GM12892 (cell line): ENCODE measurements around the gene GALNT2.

GRCh38 chr1:229109321-229109804 lies 161.5 kb upstream of the RAB4A start:
- RRBS, result no CpG with 5 or more reads among the region's 7 CpGs

DNA sequence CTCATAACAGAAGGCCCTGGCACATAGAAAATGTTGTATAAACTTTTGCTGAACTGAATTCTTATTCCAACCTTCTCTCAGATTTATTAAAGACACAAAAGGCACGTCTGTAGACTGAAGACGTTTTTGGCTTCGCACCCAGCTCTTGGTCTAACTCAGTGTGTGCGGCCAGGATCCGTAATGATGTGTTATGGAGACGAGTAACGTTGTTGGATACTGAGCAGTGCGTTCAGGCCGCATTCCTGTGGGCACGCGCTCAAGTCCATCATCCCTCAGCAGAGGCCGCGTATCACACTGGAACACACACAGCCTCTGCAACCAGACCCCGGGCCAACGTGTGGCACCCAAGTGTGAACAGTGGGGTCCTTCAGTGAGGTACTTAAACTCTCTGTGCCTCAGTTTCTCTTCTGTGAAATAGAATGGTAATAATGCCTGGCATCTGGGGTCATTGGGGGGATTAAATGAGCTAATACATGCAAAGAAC lies 154.7 kb upstream of the RAB4A start:
- RRBS, result no CpG with 5 or more reads among the region's 15 CpGs

- RRBS, result no CpG with 5 or more reads among the region's 19 CpGs
Measured at GRCh38 chr1:229117593-229118576, 153.0 kb upstream of the RAB4A start.

- RRBS, result no CpG with 5 or more reads among the region's 9 CpGs
Measured at GRCh38 chr1:229223391-229224013, 47.4 kb upstream of the RAB4A start.

DNA sequence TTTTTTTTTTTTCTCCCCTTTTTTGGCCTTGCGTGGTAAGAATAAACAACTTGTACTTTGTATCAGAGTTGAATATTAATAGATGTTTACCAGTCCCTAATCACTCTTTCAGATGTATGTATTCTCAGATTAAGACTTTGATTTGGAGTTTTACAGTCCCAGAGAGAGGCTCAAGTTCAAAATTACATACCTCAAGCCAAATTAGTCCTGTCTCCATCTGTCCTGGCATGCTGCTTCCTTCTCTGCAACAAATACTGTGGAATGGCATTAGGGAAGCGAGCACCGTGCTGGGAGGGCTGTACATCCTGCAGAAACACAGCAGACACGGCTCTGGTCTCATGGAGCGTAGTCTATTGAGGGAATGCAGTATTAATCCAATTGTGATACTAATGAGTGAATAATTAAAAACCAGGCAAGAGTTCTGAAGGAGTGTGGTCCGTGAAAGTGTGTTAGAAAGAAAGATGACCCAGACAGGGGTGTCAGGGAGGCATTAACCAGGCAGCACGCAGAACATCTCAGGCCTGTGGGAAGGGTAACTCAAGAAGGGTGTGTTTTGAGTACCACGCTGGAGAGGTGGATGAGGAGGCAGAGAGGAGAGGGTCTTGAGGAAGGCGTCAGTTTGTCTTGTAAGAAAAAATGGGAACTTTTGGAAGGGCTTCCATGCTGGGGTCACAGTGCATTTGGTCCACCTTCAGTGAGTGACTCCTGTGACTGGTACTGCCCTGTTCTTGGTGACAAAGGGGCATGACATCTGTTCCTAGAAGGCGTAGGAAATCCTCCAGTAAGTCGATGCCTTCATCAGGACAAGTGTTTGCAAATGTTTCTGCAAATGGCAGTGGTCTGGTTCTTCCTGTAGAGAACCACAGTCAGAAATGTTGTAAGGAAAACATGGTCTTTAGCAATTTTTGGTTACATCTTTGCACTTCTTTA lies 1.5 kb downstream of the RAB4A start:
- RRBS, result no CpG with 5 or more reads among the region's 11 CpGs

DNA sequence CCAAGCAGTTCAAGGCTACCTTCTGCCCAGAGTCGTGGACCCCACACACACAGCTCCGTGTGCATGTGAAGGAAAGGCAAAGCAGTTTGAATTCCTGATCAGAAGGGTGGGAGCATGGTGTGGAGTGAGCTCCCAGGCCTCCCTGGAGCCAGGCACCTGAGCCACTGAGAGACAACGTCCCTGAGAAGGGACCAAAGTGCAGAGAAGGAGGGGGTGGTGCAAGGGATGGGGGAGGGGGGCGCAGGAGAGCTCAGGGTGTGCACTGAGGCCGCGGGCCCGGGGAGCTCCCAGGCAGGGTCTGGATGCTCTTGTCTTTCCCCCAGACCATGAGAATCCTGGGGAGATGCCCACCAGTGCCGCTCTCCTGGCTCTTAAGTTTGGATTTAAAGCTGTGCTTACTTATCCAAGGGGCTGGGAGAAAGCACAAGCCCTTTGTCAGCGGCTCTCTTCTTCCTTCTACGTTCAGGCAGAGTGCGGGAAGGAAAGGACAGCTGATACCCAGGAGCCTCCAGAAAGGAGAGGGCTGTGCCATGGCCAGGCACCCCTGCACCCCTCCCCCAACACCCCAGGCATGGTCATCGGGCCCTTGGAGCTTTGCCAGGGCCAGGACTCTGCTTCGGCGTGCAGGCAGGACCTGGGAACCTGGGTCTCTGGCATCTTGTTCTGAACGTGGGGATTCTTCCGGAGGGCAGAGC lies 24.1 kb downstream of the ACTA1 start:
- RRBS, result 82% methylated on average over 1 of the region's 16 CpGs

DNA sequence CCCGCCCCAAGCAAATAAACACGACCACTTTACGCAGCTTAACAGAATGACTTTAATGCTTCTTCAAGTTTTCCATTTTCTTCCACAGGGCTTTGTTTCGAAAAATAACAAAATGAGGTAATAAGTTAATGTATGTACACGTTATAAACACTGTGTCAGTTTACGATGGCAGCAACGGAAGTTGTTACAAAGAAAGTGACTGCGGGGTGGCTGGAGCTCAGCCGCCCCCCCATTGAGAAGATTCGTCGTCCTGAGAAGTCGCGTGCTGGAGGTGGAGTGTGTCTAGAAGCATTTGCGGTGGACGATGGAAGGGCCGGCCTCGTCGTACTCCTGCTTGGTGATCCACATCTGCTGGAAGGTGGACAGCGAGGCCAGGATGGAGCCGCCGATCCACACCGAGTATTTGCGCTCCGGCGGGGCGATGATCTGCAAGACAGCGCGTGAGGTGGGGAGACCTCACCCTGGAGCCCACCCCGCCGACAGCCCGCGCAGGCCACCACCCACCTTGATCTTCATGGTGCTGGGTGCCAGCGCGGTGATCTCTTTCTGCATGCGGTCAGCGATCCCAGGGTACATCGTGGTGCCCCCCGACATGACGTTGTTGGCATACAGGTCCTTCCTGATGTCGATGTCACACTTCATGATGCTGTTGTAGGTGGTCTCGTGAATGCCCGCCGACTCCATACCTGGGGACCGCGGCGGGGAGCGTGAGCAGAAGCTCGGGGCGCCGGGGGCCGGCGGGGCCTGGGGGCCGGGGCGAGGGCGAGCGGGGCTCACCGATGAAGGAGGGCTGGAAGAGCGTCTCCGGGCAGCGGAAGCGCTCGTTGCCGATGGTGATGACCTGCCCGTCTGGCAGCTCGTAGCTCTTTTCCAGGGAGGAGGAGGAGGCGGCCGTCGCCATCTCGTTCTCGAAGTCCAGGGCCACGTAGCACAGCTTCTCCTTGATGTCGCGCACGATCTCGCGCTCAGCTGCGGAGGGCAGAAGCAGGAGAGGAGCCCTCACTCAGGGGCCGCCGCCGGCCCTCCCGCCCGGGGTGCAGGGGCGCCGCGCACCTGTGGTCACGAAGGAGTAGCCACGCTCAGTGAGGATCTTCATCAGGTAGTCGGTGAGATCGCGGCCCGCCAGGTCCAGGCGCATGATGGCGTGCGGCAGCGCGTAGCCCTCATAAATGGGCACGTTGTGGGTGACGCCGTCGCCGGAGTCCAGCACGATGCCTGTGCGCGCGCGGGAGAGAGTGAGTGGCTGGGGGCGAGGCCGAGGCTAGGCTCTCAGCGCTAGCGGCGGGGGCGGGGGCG lies 2.2 kb downstream of the ACTA1 start:
- RRBS, result 40% methylated on average over 7 of the region's 113 CpGs

DNA sequence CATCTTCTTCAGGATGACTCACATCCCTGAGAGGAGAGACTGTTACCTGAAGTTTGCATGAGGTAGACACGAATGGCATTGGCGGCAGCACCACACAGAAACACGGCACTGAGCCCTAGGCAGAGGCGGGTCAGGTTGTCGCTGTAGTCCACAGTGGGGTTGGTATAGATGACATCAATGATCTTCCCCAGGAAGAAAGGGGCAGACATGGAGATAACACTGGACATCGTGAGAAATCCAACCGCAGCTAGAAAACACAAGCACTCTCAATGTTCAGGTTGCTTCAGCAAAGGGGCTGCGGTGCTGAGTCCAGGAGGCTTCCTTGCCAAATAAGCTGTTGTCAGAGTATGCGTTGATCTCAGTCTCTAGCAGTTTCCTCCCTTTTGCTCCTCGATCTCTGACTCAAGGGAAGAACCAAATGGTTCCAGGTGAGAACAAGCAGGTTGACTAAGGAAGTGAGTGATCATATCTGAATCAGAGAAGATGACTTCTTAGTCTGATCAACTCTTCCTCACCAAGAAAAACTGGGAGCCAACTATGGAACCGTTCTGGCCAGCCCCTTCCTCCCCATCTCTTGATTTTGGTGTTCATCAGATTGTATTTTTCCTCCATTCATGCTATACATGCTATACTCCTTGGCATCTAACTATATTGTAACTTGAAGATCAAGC lies 9.2 kb downstream of the ABCB10 start:
- RRBS, result no CpG with 5 or more reads among the region's 11 CpGs

GRCh38 chr1:229563623-229564081 lies 5.1 kb upstream of the ABCB10 start:
- RRBS, result no CpG with 5 or more reads among the region's 5 CpGs

DNA sequence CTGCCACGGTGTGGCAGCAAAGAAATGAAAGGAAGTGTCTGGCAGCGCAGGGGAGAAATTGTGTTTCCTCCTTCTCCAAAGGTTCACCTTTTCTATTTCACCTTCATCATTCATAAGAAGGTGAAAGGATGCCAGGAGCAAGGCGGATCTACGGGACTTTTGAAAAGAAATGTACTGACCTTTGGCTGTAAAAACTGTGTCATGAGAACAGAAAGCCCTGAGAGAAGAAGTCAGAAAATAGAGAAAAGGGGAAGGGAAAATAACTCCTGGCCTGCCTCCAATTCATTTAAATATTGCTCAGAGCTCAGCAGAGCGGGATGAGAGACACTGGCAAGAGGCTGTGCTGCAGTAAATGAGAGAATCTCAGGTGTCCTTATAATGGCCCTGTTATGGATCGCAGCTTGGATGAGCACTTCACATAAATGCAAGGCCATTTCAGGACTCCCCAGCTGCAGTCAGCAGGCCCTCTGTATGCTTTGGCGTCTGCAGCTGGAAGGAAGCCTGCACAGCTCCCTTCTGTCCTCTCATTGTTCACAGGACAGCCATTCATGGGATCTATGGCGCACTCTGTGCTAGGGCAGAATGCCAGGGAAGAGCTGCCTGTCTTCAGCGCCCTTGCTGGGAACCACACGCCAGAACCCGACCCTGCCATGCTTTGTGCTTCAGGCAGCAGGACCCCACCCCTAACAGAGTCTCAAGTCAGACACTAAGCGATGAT lies 20.5 kb upstream of the ABCB10 start:
- RRBS, result no CpG with 5 or more reads among the region's 12 CpGs

DNA sequence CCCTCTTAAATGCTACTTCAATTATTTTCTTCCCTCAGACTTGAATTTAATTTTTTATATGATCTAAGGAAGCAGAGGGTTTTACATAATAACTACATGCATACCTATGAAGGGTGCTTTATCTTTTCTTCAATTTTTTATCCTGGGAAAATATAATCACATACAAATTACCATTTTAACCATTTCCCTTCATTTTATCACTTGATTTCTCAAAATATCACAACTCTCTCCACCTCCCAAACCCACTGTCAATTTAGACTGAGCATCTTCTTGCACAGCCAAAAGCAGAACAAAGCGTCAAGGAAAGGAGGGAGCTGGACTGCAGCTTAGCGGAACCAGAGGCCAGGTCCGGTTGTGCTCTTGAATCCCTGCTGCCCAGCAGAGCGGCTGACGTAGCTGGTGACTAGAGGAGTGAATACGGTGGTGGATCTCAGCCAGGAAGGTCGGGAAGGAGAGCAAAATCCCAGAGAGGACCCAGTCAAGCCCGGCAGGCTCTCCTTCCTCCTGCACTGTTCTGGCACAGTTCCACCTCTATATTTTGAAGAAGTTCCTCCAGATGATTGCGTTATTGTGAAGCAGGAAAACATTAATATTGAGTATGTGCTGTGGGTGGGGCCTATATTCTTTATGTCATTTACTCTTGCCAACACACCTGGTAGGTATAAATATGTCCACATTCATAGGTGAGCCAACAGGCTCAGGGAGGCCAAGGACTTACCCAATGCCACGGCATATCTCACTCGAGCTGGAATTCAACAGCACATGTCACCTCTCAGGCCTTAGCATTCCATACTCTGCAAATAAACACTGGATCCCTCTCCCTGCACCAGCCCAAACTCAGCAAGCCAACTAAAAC lies 23.5 kb upstream of the ABCB10 start:
- RRBS, result no CpG with 5 or more reads among the region's 11 CpGs

GRCh38 chr1:229624957-229625481 lies 903 bp downstream of the TAF5L start:
- RRBS, result no CpG with 5 or more reads among the region's 24 CpGs

- RRBS, result no CpG with 5 or more reads among the region's 5 CpGs
Measured at GRCh38 chr1:229888752-229889665, 178.0 kb upstream of the GALNT2 start.

GRCh38 chr1:230066323-230067431 lies at the start of gene GALNT2:
Gene GALNT2, plus strand, starts transcription at chr1:230067238.
- RRBS, result under 1% methylated on average over 25 of the region's 110 CpGs

- RRBS, result 7% methylated on average over 19 of the region's 67 CpGs
Measured at GRCh38 chr1:230067432-230068162, 559 bp downstream of the GALNT2 start.

DNA sequence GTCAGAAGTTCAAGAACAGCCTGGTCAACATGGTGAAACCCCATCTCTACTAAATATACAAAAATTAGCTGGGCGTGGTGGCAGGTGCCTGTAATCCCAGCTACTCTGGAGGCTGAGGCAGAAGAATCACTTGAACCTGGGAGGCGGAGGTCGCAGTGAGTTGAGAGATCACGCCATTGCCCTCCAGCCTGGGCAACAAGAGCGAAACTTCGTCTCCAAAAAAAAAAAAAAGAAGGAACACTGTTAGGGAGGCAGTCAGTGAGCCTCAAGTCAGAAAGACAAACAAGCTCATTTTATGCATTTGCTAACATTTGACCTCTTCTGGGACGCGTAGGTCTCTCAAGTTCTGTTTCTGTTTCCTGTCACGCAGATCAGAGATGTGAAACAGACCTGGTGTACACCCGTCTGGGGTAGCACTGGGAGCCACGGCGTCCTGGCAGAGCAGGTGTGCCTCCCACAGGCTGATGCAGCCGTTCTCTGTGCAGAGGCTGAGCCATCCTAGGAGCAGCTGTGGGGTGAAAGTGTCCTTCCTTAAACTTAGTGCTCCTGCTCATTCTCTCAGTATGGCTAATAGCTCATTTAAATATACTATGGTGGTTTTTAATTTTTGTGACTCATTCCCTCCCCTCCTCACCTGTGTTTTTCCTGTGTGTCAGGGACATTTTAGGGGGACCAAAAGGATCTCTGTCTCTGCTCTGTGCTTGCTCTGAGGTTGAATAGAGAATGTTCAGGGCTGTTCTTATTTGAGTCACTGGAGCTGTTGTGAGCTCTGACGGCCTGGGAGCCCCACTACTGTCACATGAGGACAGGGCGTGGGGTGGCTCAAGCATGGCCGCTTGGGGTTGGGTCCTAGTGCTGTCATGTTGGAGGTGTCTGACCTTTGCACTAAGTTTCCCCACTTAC lies 42.8 kb downstream of the GALNT2 start:
- RRBS, result no CpG with 5 or more reads among the region's 16 CpGs

DNA sequence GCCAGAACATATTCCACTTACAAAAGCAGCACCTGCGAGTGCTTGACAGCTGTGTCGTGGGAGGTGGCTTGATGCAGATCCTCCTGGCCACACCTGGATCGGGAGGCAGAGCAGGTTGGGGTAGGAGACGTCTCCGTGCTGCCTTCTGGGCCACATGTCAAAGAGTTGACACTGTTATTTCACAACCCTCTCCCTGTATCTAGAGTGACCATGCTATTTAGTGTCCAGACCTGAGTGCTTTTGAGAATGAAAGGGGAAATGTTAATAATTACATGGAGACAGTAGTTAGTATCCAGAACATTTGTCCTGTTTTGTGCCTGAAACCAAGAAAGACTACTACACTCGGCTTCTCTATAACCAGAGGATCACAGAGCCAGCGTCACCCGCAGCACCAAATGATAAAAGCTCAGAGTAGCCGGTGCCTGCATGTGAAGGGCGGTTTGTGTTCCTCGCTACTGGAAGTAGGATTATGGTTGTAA lies 77.0 kb downstream of the GALNT2 start:
- RRBS, result no CpG with 5 or more reads among the region's 11 CpGs

DNA sequence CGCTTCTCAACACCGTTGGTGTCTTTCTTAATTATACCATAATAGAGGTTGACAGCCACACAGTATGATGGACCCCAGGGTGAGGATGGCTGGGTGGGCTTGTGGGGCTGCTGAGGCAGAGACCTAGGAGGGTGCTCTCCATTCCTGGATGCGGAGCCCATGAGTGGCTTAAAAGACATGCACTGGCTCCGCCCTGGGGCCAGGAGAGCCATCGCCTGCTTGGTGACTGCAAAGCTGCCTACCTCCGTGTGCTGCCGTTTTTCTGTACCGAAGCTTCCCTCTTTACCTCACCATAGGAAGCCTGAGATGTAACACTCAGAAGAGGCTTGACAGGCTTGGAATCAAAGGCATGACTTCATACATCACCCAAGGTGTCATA lies 82.9 kb downstream of the GALNT2 start:
- RRBS, result no CpG with 5 or more reads among the region's 8 CpGs

DNA sequence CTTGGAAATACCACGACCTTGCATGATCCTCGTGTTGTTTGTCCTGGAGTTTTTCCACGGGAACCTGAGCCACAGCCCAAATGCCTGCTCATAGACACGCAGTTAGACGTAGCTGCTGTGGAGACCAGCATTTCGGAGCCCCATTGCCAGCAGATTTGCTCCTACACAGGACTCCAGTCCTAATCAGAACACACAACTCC lies 163.2 kb downstream of the GALNT2 start:
- RRBS, result no CpG with 5 or more reads among the region's 6 CpGs

- RRBS, result no CpG with 5 or more reads among the region's 9 CpGs
Measured at GRCh38 chr1:230307906-230308465, 118.1 kb downstream of the PGBD5 start.